Left common carotid artery plus branches (tissue), 1 donor: Measurements from ENCODE around the gene KCNJ12.

DNA sequence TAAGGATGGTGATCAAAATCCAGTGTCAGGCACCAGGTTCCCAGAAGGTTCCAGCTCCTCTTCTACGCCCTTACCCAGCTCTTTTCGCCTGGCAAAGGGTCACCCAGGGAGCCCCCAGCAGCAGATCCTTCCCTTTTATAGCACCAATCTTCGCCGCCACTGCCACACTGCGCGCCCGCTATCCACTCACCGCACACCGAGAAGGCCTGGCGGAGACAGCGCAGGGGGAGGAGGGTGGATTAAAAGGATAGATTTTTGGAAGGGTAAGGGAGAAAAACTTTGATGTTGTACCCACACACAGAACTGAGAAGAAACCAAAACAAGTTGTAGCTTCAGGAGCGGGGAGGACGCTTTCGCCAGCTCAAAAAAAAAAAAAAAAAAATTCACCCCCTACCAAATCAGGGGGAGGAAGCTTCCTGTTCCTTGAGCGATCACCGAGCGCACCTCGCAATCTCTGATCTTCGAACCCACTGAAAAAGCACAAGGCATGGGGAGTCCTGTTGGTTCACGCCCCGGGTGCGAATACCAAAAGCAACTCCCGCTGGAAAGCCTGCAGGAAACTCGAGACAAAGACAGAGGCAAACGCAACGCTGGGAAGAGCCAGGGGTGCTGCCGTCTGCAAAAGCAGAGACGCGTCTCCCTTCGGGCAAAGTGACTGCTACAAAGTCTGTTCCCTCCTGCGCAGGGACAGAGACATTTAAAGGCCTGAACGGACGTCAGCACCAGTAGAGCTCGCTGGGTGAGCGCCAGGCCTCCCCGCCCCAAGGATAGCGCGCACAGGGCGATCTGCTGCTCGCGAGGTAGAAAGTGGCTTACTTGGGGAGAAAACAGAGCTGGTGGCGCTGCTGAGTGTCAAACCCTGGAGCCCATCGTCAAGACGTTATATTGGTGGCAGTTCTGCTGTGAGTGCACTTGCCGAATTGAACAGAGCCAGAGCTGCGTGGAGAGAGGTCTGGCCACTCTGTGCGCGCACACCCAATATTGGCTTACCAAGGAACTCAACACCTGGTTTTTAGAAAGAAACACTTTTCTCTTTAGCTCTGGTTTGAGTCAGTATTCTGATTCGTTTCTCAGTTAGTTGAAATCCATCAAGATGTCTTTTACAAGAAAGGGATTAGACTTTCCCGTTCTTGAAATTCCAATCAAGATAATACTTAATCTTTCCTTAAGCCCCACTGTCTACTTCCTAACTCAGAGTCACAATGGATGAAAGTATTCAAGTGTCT is 190.4 kb downstream of the USP22 start:
- PRO-cap: no peak

DNA sequence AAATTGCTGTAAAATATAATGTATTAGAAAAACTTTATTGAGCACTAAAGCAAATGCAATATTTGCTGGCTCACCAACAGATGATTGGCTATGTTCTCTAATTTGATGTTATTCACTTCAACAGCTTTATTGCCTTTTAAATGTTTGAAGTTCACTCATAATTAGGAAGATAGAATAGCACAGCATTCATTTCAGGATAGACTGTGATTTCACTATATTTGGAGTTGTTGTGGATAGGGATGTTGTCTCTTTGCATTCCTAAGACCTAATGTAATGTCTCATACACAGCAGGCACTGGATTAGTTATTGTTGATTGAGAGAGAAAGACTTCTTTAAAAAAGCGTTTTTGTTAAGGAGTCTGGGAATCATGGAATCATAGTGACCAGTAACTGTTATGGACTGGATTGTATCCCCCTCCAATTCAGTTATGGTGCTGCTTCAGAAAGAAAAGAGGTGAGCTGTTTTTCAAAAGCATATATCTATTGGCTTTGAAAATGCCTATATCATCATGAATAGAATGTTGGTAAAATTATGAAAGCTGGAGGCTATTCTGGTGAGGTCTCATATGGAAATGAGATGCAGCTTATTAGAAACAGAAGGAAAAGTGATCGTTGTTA is 122.0 kb downstream of the USP22 start:
- PRO-cap: no peak

- PRO-cap: no peak
These were observed 25.9 kb downstream of the USP22 start for GRCh38 chr17:21016937-21017333.

DNA sequence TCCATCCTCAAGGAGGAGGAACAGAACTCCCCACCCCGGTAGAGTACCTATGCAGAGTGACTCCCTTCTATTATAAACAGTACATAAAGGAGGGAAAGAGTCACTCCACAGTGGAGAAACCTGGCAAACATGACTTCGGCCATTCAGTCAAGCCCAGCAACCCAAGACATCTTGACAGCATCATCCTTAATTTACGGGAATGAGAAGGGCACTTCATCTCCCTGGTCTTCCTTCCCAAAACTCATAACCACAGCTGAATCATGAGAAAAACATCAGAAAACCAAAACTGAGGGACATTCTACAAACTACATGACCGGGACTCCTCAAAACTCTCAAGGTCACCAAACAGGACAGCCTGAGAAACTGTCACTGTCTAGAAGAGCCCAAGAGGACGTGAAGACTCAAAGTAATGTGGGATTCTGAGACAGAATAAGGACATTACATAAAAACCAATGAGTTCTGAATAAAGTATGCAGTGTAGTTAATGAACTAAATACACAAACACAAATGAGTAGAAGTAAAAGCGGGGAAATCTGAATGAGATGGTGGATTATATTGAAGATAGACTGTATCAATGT is 5.5 kb downstream of the USP22 start:
- PRO-cap: no peak

DNA sequence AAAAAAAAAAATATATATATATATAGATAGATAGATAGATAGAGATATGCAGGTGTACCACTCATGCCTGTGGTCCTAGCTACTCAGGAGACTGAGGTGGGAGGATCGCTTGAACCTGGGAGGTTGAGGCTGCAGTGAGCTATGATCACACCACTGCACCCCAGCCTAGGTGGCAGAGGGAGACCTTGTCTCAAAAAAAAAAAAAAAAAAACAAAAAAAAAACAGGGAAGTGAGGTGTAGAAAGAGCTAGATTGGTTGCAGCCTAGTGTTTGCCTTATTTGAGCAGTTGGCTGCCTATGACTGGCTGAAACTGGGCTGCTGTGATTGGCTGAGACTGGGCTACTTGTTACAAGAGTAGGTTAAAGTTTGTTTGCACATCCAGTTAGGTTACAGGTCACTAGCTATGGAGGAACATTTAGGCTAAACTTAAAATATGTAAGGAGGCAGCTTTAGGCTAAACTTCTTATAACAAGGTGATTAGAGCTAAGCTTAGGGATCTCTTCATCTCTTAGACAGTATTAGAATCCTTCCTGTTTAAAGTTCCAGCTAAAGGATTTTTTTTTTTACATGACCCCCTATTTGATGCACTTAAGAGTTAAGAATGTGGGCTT is 5.7 kb downstream of the DHRS7B start:
- PRO-cap: no peak

DNA sequence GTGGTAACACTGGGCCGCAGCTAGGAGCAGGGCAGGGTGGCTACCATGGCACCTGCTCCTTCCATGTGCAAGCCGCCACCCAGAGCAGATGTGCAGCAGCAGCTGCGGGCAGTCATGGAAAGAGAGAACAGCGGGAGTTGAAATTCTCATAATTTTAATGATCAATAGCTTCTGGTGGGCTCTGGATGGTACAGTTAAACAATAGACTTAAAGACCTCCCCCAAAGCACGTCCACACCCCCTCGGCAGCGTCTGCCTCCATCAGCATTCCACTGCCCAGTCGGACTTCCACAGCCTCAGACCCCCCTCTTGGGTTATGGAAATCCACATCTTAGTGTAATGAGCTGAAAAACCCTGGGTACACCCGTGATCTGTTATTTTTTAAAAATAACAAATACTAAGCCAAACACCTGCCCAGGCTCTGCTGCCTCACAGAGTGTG is 16.1 kb downstream of the TMEM11 start:
- PRO-cap: no peak

DNA sequence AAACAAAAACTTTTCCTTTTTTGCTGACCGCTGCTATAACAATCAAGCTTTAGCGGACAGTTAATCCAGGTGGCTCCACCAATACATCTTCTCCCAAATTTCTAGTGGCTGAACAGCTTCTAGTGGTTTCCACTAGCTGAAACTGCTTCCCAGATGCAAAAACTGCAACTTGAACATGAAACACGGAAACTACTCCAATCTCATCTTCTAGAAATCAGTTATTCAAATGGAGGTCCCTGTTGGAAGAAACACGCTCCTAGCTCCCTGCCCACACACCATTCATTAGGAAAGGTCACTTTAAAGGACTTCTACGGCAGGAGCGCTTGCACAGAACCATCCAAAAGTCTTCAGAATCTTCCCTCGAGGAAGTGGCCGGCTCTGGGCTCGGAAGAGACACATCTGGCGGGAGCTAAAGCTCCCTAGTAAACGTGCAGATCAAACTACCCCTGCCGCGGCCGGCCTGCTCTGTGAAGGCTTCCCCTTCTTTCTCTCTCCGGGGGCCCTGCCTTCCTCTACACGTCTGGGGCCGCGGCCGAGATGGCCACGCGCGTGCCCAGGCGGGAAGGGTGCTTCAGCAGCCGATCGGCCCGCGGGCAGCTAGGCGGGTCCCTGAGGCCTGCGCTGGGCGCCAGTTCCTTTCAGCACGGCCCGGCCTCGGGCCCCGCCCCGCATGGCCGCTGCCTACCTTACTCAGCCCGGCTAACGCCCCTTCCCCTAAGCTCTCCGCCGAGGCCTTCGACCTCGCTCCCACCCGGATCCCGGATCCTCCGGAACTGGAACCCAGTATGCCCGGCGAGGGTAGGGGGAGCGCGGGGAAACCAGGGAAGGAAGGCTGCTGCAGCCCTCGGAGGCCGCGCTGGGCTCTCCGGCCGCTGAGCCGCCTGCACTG is 540 bp downstream of the TMEM11 start:
- PRO-cap: no peak

GRCh38 chr17:21227923-21228793 is 14.2 kb upstream of the TMEM11 start:
- PRO-cap: no peak

- PRO-cap: no peak
These were observed 11.2 kb upstream of the MAP2K3 start for GRCh38 chr17:21273133-21273924.

- PRO-cap: no peak
These were observed 7.4 kb downstream of the MAP2K3 start for GRCh38 chr17:21291708-21292421.

- PRO-cap: no peak
These were observed 15.8 kb downstream of the MAP2K3 start for GRCh38 chr17:21300213-21300717.

- PRO-cap: no peak
These were observed 5.7 kb upstream of the KCNJ12 start for GRCh38 chr17:21370291-21371010.

DNA sequence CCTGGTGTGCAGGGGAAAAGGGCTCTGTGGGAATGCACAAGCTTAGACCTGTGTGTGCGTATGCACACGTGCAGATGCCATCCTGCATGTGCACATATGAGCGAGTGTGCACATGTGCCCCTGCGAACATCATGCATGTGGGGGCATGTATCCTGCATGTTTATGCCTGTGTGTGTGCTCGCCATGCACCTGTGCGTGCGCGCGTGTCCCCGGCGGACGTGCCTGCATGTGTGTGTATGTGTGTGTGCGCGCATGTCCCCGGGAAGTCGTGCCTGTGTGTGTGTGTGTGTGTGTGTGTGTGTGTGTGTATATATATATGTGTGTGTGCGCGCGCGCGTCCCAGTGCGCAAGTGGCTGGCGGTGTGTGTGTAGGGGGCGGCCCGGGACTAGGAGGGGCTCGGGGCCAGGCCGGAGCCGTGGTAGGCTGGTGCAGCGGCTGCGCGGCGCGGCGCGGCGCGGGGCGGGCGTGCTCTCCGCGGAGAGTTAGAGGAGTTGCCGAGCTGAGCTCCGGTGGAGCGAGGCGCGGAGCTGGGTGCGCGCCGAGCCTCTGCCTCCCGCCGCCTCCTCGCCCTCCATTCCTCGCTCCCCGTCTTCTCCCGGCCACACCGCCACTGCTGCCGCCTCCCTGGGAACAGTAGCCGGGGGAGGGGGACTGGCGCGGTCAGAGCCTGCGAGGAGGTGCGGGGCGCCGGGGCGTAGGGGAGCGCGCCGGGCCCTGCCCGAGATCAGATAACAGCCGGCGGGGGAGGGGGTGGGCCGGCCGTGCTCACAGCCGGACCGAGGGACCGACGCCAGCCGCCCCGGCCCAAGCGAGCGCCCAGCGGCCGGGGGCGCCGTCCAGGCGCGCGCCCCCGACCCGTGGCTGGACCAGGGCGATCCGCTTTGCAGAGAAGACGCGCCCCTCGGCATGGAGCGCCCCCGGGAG is at the start of gene KCNJ12:
TSS of gene KCNJ12 (plus strand) at position 490 of the 925 bp plus-strand sequence.
- PRO-cap: unidirectional peak, plus-strand start at position 503 of the sequence

GRCh38 chr17:21463965-21464818 is 88.0 kb downstream of the KCNJ12 start:
- PRO-cap: no peak

DNA sequence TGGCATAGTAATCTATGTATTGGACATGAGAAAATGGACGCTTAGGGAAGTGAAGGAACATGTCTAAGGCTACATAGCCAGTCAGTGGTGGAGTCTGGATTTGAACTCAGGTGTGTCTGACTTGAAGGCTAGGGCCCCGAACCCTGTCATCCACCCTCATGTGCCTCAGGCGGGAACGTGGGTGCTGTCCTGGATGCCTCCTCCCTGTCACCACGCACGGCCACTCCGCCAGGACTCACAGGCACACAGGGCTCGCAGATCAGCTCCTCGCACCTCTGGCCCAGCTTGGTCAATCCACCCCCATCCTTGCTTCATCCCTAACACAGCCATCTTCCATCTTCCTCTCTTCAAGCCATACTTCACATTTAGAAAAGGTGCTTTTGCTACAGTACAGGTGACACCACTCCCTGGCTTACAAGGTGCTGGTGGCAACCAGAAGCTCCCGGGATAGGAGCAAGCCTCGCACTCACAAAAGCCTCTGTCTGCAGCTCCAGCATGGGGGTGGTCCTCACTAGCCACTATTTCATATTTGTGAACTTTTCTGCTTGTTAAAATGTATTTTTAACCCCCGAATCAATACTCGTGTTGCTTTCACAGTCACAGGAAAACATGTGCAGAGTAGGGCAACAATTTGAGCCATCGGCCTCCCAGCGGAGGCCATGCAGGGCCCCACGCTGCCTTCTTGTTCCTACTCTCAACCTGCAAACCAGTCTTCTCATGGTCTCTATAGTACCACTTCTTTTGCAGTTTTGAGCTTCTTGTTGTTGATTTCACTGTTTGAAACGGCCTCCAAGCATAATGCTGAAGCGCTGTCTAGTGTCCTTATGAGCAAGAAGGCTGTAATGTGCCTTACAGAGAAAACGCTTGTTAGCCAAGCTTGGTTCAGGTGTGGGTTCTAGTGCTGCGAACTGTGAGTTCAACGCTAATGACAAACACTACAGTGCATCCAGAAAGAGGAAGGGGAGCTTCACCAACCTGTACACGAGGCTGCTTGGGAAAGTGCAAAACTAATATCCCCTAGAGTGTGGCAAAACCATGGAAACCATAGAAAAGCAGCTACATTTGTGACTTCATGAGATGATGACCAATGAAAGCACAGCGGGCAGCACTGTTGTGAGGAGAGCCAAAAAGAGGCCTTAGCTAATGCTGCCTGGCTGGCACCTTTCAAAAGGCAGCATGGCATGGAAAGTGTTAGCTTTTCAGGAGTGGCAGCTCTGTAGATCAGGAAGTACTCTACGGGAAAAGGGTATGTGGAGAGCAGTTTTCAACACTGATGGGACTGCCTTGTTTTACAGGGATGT is 155.1 kb downstream of the KCNJ12 start:
- PRO-cap: no peak

GRCh38 chr17:22203436-22204015 is 511.2 kb downstream of the KCNJ18 start:
- PRO-cap: no peak

- PRO-cap: no peak
These were observed 612.5 kb downstream of the KCNJ18 start for GRCh38 chr17:22304742-22305245.

DNA sequence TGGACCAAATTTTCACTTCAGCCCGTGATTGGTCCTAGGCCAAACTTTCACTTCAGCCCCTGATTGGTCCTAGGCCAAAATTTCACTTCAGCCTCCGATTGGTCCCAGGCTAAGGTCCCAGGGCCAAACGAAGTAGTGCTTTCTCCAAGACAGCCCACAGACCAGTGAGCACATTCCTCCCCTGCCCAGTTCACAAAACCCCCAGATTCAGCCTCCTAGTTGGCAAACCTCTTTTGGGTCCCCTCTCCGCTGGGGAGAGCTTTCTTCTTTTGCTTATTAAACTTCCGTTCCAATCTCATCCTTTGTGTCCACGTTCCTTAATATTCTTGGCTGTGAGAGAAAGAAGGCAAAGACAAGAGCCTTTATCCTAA is 631.0 kb downstream of the KCNJ18 start:
- PRO-cap: no peak

GRCh38 chr17:27354281-27354794 is 60.4 kb downstream of the WSB1 start:
- PRO-cap: no peak

DNA sequence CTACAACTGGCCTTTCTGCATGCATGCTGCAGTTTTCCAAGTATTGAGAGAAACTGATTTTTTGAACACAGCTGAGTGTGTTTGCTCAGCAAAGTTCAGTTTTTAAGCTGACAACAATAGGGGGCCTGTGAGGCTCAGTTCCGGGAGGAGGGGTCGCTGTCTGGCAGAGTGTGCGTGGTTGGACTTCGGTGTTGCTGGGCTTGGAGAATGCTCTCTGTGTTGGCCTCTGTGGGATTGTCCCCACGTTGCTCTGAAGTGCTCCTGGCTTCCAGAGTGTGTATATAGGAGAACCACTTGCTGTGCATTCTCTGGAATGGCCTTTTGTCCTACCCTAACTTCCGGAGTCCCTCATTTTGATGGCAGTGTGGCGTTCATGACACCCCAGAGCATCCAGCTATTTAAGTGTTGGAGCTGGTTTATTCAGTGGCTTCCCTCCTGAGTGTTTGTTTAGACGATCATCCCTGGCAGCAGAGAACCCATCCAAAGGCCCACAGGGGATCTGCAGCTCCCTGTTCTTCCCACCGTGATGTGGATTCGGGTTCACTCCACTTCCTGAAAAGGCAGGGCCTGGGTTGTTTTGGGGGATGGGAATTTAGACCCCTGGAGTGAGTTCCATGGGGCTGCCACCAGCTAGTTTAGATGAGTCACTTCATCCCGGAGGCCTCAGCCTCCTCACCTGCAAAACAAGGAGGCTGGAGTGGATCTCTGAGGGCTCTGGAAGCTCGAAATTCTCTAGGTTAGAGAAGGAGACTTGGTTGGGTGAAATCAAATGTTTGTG is 2.1 kb downstream of the KSR1 start:
- PRO-cap: no peak